ENCODE results near the genes PSMA5, GPR61, RBM15, KCNA2 and RAP1A.

DNA sequence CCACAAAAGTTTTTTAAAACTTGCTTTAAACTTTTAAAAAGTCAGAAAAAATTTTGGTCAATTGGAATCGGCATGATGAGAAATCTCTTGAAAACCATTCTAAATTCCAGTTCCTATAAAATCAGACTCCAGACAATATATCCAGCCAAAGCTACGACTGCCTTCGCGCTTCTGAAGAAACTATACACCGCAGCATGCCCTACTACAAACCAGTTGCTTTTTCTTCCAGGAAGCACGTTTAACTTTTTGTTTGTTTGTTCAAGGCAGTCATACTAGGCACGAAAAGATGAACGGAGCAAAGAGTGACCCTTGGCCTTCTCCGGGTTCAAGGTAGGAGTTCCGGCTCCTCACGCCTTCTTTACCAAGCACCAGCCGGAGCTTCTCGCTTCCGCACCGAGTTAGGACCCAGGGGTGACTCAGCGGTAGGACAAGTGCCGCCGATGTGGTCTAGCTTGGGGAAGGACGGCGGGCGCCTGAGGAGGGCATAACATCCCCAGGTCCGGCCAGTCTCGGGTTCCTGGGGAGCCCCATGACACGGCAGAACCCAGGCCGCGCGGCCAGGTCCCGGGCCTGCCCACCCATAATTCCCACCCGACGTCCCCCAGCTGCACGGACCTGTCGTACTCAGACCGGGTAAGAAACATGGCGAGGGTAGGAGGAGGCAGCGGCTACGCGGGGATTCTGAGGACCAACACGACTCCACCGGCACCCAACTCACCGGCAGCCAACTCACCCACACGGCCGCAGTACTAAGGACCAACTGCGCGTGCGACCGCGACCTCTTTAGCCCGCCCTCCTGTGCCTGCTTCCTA lies at the start of gene PSMA5:
Gene PSMA5, minus strand, starts transcription at position 762 of the 812 bp plus-strand sequence.
- PRO-cap = bidirectional peak, plus-strand start outside the sequence, minus-strand start at position 683 of the sequence

DNA sequence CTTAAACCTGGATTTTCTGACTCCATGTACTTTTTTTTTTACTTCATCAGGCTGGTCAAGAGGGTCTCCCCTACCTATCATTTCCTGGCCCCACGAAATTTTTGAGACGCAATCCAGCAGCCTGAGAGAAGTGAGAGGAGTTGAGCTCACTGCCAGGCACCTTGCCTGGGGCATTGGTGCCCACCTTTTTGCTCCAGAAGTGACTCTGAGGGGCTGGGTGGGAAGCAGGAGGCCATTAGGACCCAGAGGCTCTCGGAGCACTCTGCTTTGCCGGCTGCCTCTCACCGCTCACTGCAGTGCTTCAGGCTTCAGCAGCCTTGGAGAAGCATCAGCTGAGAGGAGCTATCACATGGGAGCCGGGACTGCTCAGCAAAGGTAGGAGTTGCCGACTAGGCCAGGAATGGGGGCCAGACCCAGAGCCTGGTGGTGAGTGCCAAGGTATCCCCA lies at the start of gene GPR61:
Gene GPR61, plus strand, starts transcription at position 294 of the 447 bp plus-strand sequence.
- PRO-cap = no peak

GRCh38 chr1:109715622-109715931 lies 3.5 kb downstream of the GSTM5 start:
- PRO-cap = no peak

GRCh38 chr1:109739716-109740905 lies 727 bp downstream of the GSTM3 start:
- PRO-cap = unidirectional peak, minus-strand start at chr1:109740316

GRCh38 chr1:109782690-109783039 lies 18.9 kb upstream of the EPS8L3 start:
- PRO-cap = no peak

- PRO-cap = no peak
Measured at GRCh38 chr1:109790610-109791625, 27.2 kb upstream of the EPS8L3 start.

DNA sequence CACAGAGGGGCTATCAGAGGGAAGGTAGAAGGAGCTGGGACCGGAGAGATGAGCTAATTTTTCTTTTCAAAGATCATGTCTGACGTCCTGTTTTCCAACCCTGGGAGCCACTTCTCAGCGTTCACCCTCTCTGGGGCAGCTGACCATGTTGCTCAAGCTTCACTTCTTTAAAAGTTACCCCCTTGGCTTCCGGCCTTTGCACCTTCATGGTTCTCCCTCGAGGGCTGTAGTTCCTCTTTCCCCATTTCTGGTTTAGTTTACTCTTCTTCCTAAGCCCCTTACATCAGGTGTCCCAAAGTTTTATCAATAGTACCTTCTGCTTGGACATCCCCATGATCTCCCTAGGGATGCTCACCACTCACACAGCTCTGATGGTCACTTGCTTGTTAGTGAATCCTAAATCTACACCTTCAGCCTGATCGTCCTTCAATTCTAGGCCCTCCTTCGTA lies 23.8 kb upstream of the CSF1 start:
- PRO-cap = no peak

GRCh38 chr1:109906235-109906716 lies 4.4 kb upstream of the CSF1 start:
- PRO-cap = no peak

- PRO-cap = no peak
Measured at GRCh38 chr1:109917140-109917809, 6.6 kb downstream of the CSF1 start.

DNA sequence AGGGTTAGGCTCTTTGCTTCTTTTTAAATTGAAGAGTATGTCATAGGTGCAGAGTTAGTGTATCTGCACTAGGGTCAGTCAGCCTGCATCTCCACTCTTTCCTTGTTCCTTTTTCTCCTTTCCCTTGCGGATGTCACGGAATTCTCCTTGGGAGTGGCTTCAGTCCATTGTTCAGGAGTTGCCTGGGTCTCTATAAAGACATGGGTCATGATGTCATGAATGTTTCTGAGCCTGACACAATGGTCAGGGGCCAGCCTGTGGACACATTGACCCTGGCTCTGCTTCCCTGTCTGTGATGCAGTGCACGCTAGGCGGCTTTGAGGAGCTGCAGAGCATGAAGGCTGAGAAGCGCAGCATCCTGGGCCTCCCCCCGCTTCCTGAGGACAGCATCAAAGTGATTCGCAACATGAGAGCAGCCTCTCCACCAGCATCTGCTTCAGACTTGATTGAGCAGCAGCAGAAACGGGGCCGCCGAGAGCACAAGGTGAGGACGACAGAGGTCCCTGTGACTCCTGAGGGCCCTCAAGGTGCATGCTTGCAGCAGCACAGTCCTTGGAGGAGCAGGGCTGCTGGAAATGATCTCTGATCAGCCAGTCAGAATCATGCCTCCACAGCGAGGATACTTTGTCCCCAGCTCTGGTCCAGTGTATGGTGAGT lies 8.5 kb downstream of the STRIP1 start:
- PRO-cap = no peak

DNA sequence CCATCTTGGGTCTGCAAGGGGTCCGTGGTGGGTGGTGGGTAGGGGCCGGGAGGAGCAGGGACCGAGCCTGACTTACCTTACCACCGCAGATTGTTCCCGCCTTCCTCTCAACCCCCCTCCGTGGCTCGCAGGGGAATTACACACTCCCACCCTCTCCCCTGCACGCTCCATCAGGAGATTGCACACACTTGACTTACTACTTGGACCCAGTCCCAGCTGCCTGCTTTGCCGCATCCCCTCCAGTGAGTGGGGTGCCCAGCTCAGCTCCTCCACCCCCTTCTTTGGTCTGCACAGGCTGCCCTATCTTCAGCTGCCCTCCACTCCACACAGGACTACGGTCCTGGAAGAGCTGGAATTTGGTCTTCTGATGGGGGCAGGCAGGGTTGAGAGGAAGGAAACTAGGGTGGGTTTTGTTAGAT lies 2.1 kb downstream of the KCNC4 start:
- PRO-cap = no peak

- PRO-cap = unidirectional peak, plus-strand start at chr1:110339437
Measured at GRCh38 chr1:110338896-110339595, at the start of gene RBM15. TSS of gene RBM15 (plus strand) at chr1:110339377.

GRCh38 chr1:110383338-110384194 lies 7.3 kb downstream of the SLC16A4 start:
- PRO-cap = no peak

DNA sequence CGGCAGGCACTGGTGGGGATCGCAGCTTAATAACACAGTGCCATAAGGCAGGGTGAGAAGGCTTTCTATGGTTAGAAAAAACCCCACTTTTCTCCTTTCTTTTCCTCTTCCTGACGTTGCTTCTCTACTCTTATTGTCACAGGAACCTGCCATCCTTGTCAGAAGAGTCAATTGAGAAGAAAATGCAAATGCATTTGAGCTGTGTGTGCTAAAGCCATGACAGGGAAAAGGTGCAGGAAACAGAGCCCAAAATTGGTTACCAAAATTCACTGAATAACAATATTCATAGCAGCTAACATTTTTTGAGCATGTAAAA lies 15.0 kb upstream of the KCNA10 start:
- PRO-cap = unidirectional peak, plus-strand start at position 192 of the sequence

GRCh38 chr1:110605772-110606955 lies at the start of gene KCNA2:
TSS of gene KCNA2 (minus strand) at chr1:110606358.
- PRO-cap = no peak

- PRO-cap = no peak
Measured at GRCh38 chr1:110848824-110849306, 24.1 kb upstream of the CD53 start.

DNA sequence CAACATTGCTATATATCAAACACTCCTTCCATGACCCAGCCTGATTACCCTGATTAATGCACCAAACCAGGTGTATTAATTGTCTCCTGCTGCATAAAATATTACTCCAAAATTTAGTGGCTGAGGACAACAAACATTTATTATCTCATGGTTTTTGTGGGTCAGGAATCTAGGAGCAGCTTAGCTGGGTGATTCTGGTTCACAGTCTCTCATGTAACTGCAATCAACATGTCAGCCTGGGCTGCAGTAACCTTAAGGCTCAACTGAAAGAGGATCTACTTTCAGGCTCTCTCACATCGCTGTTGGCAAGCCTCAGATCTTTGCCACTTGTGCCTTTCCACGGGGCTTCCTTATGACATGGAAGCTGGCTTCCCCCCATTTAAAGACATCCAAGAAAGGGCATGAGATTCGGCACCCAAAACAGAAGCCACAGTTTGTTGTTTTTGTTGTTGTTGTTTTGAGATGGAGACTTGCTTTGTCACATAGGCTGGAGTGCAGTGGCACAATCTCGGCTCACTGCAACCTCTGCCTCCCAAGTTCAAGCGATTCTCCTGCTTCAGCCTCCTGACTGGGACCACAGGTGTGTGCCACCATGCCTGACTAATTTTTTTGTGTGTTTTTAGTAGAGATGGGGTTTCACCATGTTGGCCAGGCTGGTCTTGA lies 27.1 kb downstream of the CD53 start:
- PRO-cap = no peak

DNA sequence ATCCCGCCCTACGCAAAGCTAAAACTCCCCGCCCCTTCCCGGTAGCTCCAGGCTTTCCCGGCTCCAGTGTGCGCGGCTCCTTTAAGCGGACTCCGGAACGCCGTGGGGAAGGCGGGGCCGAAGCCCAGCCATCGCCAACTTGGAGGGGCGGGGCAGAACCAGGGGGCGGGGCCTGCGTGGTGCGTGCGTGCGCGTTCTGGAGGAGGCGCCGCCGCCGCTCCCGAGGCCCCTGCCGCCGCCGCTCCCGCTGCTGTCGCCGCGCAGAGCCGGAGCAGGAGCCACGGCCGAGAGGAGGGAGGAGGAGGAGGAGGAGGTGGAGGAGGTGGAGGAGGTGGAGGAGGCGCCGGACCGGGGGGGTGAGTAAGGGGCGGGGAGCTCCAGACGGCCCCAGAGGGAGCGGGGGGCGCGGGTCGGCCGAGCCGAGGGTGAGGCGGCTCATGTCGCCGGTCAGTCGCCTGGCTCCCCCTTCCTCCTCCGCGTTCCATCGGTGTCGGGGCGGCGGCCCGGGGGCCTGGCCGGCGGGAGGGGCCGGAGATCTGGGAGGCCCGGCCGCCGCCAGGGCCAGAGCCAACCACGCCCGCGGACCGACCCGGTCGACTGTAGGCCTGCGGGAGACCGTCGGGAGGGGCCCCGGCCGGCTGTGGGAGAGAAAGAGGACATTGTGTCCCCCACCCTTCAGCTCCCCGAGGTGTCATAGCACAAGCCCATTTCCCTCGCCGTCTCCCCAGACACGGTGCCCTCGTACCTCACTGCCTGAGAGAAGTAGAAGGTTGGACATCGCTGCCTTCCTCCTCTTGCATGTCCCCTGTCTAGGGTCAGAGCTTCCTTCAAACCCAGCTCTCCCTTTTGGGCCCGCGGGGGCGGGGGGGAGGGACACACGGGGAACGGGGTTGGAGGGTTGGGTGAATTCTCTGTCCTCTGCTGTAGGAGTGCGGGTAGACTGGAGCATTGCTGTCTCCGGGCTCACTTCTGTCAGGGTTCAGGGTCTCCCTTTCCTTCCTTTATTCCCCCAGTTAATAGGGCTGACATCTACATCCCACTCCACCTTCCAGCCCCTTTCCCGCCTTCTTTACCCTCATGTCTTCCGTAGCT lies at the start of gene RAP1A:
Gene RAP1A, plus strand, starts transcription at position 211 of the 1,092 bp plus-strand sequence.
- PRO-cap = bidirectional peak, plus-strand start at position 250 of the sequence, minus-strand start at position 83 of the sequence; bidirectional peak, plus-strand start at position 564 of the sequence, minus-strand start at position 483 of the sequence; bidirectional peak, plus-strand start at position 708 of the sequence, minus-strand start at position 595 of the sequence

DNA sequence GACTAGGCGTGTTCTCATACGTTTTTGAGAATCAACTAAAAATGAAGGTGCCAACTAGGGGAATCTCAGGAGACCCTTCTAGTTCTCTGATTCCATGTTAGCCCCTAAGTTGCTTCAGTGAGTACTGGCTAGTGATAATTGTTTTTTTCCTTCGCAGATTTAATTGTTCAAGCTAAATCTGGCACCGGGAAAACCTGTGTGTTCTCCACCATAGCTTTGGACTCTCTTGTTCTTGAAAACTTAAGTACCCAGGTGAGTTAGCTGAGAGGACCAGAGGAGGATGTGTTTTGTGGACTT lies 736 bp downstream of the DDX20 start:
- PRO-cap = no peak

DNA sequence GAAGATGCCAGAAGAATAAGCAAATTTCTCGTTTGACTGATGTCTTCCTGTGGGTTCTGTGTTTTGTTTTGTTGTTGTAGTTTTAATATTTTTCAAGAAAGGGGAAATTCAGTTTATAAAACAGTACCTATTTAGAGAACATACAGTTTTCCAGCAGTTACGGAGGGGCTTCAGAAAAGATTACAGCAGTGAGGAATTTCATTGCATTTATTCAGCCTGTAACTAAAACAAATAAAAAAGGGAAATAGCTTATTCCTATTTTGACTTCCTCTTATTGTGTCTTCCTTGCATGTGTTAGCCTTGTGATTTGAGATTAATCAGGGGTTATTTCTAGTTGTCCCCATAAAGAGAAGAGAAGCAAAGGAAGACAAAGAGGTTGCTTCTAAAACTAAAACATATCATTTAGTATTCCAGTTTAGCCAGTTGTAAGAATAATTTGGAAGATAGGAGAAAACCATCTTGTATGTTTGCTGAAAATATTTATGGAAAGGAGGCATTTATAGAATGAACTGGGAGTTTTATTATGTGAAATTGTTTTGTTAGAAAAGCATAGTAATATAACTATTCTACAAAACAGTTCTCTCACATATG lies 35.1 kb downstream of the CTTNBP2NL start:
- PRO-cap = no peak